Epithelial cell of proximal tubule (primary cell): ENCODE measurements around the gene GTF3A.

- RAMPAGE, long total RNA = no peak
- RRBS = no CpG with 5 or more reads among the region's 56 CpGs
Observed at GRCh38 chr13:26759600-26760563, 704 bp downstream of the GPR12 start.

- RAMPAGE, long total RNA = no peak
- RRBS = no CpG with 5 or more reads among the region's 8 CpGs
Observed at GRCh38 chr13:26978466-26979106, 193.0 kb downstream of the USP12 start.

GRCh38 chr13:27131195-27131487 lies 40.5 kb downstream of the USP12 start:
- RAMPAGE, long total RNA = no peak
- RRBS = no CpG with 5 or more reads among the region's 3 CpGs

- RAMPAGE, long total RNA = no peak
- RRBS = no CpG with 5 or more reads among the region's 12 CpGs
Observed at GRCh38 chr13:27253109-27254049, 2.0 kb downstream of the RPL21 start.

GRCh38 chr13:27272645-27272872 lies 1.9 kb downstream of the RASL11A start:
- RAMPAGE, long total RNA = no peak

- RAMPAGE, long total RNA = no peak
- RRBS = no CpG with 5 or more reads among the region's 8 CpGs
Observed at GRCh38 chr13:27292946-27293705, 22.5 kb downstream of the RASL11A start.

DNA sequence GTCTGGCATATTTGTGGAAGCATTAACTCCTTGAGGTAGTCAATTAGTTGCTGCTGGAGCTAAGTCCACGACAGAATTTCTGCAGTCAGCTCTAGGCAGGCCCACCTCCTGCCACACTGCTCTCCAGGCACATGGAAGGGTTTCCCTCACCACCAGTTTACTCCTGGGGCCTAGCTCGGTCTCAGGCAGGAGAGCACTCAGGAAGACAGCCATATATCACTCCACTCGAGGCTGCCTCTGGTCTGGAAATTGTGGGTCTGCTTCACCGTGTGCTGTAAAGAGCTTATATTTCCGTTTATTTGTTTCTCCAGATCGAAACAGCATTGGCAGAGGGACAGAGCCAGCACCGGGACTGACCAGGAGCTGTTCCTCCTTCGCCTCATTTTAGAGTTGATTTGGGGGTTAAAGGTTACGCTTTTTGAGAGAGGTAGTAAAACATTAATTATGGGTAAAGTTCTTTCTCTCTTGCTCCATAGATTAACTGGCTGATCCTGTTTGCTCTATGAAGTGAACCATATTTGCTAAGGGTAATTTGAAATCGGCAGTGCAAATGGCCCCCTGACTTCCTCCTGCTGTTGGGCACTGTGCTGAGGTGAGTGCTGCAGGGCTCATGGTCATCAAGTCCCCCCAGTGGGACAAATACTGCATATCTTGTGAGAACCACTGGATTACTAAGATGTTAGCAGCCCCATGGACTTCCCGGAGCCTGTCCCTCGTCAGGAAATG lies 20.5 kb upstream of the GTF3A start:
- RAMPAGE, long total RNA = no peak
- RRBS = no CpG with 5 or more reads among the region's 12 CpGs

- RAMPAGE, long total RNA = no peak
- RRBS = 2% methylated on average over 39 of the region's 91 CpGs
Observed at GRCh38 chr13:27424101-27425224, at the start of gene GTF3A. GTF3A (plus strand) TSS chr13:27424619.

- RAMPAGE, long total RNA = no peak
- RRBS = no CpG with 5 or more reads among the region's 1 CpG
Observed at GRCh38 chr13:27561377-27562124, 58.8 kb downstream of the LNX2 start.

GRCh38 chr13:27581262-27581978 lies 38.9 kb downstream of the LNX2 start:
- RAMPAGE, long total RNA = no peak
- RRBS = no CpG with 5 or more reads among the region's 4 CpGs

DNA sequence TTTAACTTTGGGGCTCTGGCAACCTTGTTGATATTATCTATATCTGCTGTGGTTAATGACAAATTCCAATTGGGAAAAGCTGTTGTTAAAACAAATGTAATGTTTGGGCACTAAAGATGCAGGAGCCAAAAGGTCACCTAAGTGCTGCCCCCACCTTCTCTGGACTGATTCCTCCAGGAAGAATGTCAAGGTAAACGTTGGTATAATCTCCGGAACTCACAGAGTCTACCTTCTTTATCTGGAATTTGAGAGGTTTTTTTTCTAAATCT lies 12.1 kb downstream of the CDX2 start:
- RAMPAGE, long total RNA = no peak
- RRBS = no CpG with 5 or more reads among the region's 2 CpGs

DNA sequence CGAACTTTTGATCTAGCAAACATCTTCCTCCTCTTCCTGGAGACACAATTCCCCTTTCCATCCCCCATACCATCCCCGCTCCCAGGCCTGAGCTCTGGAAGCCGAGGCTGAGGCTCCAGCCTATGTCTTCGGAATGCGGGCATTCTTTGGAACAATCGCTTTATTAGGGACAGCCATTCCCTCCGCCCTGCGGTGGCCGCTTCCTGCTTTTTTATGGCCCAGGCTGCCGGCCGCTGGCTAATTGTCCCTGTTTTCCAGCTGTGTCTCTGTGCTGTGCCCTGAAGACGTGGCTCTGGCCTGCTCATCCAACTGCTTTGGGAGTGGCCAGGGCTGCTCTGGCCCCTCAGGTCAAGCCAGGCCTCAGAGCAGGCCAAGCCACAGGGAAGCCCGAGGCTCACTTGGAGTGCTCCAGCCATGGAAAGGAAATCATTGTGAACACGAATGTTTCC lies 2.1 kb upstream of the CDX2 start:
- RAMPAGE, long total RNA = no peak
- RRBS = no CpG with 5 or more reads among the region's 14 CpGs

GRCh38 chr13:28099827-28100154 lies 585 bp downstream of the FLT3 start:
- RAMPAGE, long total RNA = no peak
- RRBS = 3% methylated on average over 8 of the region's 22 CpGs

DNA sequence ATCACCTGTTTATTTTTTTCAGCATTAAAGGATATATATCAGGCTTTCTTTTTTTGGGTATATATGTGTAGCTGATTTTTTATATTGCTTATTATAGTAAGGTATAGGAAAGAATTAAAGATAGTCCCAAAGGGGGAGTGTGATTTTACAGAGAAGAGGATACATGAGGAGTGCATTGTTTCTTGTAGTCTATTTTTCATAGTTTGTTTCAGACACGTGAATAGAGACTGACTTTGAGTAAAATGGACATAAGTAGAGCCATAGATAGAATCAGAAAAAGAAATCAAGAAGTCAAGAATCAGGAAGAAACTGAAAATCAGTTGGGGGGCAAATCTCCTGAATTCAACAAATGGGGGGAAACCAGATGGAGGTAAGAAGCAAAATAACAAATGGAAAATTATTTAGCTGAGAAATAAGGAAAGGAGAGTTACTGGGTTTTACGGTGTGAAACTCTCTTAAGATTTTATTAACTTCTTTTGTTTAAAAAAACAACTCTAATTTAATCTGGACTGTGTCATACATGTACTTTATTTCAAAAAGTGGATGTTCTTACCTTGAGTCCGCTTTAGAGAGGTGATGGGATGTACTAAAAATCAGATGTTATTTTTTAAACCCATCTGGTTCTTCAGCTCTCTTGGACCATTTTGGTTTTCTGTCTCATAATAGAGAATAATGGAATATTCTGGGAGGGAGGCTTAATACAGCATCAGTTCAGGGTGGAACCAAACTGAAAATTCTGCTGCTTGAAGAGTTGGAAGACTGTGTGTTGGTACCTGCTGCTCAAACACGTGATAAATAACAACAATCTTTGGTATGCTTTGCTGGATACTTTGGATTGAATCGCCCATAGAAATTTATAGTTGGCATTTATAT lies 136.6 kb downstream of the PAN3 start:
- RAMPAGE, long total RNA = no peak
- RRBS = no CpG with 5 or more reads among the region's 5 CpGs

DNA sequence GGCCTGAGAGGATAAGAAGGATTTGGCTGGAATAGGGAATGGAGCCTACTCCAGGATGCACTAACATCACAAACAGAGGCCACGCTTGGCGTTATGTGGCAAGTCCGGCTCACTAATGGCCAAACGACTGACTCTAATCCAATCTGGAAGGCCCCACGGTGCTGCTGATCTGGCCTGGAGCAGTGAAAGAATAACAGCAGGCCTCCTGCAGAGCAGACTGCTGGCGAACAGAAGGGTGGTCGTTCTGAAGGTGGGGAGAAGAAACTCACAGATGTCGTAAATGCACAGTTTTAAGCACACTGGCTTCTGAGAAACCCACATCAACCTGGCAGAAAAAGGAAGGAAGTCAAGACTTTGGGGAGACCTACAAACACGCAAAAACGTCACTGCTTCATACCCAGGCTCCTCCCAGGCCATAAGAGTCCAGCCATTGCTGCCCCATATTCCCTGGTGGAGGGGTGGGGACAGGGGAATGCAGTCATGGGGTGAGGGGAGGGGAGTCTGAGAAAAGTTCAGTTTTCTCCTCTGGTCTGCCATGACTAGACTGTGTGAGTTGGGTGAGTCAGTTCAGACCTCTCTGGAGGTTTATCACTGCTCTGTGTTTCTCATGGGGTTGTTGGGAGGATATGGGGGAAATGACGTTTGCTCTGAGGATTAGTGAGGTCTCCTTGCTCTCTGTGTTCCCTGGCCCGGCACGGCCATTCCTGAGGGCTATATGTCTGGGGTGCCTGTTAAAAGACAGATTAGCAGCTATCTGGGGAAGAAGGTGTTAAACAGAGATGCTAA lies 139.1 kb downstream of the FLT1 start:
- RAMPAGE, long total RNA = no peak
- RRBS = no CpG with 5 or more reads among the region's 13 CpGs

DNA sequence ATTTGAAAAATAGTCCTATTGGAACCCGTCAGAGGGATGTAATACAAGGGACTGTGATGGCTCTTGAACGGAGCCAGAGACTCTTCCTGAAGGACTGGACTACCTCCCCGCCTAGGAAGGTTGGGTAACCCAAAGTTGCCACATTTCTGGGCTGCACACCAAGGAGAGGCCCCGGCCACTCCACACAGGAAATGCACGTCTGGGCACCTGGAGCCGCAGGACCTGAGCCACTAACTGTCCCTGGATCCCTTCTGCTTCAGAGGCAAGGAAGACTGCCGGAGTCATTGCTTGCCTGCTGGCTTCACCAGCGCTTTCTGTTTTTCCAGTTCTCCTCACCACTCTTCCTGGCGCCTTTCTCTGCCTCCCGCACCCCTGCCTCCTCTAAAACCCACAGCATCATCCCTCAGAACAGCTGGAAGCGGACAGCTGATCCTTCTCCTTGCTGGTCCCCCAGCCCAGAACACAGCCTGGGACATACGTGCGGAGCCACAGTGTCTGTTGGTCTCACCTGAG lies 1.3 kb upstream of the FLT1 start:
- RAMPAGE, long total RNA = no peak
- RRBS = 50% methylated on average over 3 of the region's 13 CpGs

- RAMPAGE, long total RNA = no peak
Observed at GRCh38 chr13:28533841-28534166, 38.9 kb upstream of the FLT1 start.

DNA sequence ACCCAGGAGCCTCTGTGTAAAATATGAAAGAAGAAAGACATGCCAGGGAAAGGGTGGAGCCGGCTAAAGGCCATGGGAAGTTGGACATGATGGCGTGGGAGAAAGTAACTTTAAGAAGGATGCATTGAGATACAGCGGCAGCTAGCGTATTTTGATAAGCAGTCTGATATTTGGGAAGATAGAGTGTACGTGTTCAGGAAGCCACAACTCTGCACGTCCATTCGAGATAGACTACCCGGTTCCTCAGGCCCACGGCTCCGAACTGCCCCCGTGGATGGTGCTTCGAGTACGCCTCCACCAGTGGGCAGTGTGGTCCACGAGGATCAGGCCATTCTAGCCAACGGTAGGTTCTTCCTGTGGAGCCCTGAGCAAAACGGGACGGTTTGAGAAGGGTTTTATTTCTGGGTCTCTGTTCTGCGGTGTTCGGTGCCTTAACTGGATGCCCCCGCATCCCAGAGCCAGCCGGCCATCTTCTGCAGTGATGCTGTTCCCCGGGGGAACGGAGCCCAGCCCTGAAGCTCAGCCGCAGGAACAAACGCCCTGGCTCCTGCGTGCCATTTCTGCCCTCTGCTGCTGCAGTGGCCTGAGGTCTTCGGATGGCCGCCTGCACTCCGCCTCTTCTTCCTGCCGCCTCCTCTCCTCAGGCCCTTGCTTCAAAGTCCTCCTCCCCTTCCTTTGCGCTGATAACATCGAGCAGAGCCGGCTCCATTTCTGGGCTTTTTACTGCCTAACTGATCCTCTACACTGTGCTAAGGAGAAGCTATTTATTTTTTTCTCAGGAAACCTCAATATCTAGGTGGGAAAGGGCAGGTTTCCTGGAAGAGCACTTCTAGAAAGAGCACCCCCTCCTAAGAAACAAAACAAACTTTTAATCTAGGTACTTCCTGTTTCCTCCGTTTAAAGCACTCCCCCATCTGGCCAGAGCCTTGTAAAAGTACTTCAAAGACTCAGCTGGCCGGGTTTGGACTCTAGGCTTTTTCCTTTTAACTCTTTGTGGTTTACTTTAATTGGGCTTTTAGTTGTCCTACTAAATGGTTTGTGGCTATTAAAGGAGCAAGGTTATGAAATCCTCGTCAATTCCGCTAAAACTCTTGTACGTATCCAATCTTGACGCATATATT lies 36.1 kb upstream of the SLC46A3 start:
- RAMPAGE, long total RNA = no peak
- RRBS = no CpG with 5 or more reads among the region's 39 CpGs

- RAMPAGE, long total RNA = no peak
- RRBS = no CpG with 5 or more reads among the region's 2 CpGs
Observed at GRCh38 chr13:29136328-29136920, 316.3 kb downstream of the MTUS2 start.

- RAMPAGE, long total RNA = no peak
- RRBS = 78% methylated on average over 2 of the region's 22 CpGs
Observed at GRCh38 chr13:29513133-29513935, 82.2 kb downstream of the SLC7A1 start.